Kidney (tissue), 2 donors: ENCODE measurements around a stretch of chr20.

DNA sequence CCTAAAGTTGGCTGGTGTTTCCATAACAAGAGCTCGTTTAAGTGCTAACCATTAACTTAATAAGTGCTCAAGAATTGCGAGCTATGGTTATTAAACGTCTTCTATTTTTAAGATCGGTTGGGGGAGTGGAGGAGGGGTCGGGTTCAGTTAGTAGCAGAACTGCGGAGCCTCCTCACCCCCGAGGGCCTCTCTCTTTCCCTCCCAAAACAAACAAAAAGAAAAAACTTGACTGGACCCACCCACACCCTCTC, 1.9 kb downstream of the STK35 start:
- PRO-cap = no peak
- RRBS = no CpG with 5 or more reads among the region's 7 CpGs

DNA sequence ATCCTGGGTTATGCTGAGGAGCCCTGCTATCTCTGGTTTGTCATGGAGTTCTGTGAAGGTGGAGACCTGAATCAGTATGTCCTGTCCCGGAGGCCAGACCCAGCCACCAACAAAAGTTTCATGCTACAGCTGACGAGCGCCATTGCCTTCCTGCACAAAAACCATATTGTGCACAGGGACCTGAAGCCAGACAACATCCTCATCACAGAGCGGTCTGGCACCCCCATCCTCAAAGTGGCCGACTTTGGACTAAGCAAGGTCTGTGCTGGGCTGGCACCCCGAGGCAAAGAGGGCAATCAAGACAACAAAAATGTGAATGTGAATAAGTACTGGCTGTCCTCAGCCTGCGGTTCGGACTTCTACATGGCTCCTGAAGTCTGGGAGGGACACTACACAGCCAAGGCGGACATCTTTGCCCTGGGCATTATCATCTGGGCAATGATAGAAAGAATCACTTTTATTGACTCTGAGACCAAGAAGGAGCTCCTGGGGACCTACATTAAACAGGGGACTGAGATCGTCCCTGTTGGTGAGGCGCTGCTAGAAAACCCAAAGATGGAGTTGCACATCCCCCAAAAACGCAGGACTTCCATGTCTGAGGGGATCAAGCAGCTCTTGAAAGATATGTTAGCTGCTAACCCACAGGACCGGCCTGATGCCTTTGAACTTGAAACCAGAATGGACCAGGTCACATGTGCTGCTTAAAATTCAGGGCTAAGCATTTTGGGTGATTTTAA, 15.2 kb downstream of the STK35 start:
- PRO-cap = no peak
- RRBS = no CpG with 5 or more reads among the region's 13 CpGs

- PRO-cap = no peak
- RRBS = no CpG with 5 or more reads among the region's 11 CpGs
These were observed 19.5 kb downstream of the STK35 start for GRCh38 chr20:2120814-2121934.

- PRO-cap = no peak
- RRBS = no CpG with 5 or more reads among the region's 10 CpGs
These were observed 40.1 kb upstream of the TGM3 start for GRCh38 chr20:2255491-2256319.

- PRO-cap = no peak
- RRBS = no CpG with 5 or more reads among the region's 1 CpG
These were observed 12.4 kb downstream of the SNRPB start for GRCh38 chr20:2458197-2458493.

- PRO-cap = no peak
- RRBS = no CpG with 5 or more reads among the region's 7 CpGs
These were observed 11.8 kb downstream of the SNRPB start for GRCh38 chr20:2458494-2459418.

DNA sequence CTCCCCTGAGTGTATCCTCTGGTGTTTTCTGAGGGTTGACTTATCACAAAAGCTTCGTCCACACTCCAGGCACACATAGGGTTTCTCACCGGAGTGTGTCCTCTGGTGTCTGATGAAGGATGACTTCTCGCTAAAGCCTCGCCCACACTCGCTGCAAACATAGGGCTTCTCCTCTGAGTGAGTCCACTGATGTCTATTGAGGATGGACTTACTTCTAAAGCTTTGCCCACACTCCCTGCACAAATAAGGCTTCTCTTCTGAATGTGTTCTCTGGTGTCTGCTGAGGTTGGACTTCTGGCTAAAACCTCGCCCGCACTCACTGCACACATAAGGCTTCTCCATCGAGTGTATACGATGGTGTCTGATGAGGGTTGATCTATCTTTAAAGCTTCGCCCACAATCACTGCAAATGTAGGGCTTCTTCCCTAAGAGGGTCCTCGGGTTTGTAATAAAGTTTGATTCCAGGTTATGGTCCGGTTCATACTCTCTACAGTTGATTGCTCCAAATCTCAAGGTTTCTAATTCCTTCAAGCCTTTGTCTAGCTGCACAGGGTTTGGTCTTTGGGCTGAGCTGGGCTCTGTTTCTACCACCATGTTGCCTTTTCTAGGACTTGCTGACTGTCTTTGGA, 13.3 kb upstream of the SNRPB start:
- PRO-cap = no peak
- RRBS = no CpG with 5 or more reads among the region's 12 CpGs

DNA sequence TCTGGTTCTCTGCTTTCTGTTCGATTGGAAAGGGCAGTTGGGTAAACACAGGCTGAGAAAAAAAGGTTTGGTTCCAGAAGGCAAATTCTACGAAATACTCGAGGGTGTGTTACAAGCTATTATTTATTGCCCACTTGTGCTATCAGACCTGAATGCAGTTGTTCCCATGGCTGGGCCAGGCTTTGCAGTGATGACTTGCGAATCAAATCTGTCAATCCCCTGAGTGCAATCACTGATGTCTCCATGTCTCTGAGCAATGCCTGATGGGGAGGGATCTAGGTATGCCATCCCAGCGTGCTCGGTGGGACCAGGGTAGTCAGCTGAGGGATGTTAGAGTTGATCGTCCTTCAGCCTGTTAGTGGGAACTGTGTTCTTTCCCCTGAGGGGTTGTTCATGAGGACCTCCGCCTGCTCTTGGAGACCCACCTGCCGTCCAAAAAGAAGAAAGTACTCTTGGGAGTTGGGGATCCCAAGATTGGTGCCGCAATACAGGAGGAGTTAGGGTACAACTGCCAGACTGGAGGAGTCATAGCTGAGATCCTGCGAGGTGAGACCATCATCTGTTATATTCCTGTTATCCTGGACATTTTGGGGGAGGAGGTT, 1.7 kb downstream of the NOP56 start:
- PRO-cap = no peak
- RRBS = no CpG with 5 or more reads among the region's 11 CpGs

GRCh38 chr20:2729373-2729822, 36.8 kb downstream of the EBF4 start:
- PRO-cap = no peak
- RRBS = no CpG with 5 or more reads among the region's 5 CpGs

DNA sequence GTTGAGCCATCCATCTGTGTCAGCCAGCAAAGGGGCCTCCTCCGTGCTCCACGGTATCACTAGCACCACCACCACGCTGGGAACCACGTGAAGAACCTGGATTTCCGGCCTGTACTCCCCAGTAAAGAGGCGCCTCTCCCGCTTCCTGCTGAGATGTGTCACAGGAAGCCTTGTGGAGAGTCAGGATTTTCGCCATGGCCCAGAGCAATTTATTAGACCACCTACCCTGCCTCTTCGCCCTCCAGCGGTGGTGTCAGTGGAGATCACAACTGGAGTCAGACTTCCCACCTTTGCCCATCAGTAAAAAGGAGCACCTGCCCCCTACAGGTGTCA, 28.7 kb downstream of the CPXM1 start:
- PRO-cap = no peak
- RRBS = 14% methylated on average over 3 of the region's 10 CpGs

DNA sequence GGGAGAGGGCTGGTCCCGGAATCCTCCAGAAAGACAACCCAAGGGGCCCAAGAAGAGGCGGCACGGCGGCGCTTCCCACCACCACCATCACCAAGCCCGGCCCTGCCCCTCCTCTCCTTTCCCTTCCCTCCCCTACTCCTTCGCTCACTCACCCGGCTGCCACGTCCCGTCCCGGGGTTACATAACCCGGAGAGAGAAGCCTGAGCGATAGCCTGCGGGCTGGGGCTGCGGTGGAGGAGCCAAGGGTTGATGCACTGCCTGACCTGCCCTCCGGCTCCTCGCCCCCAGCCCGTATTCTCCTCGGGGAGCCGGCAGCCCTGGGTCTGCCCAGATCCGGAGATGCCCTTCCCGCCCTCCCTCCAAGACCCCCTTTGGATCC, 4.5 kb upstream of the CPXM1 start:
- PRO-cap = no peak
- RRBS = 11% methylated on average over 16 of the region's 22 CpGs

DNA sequence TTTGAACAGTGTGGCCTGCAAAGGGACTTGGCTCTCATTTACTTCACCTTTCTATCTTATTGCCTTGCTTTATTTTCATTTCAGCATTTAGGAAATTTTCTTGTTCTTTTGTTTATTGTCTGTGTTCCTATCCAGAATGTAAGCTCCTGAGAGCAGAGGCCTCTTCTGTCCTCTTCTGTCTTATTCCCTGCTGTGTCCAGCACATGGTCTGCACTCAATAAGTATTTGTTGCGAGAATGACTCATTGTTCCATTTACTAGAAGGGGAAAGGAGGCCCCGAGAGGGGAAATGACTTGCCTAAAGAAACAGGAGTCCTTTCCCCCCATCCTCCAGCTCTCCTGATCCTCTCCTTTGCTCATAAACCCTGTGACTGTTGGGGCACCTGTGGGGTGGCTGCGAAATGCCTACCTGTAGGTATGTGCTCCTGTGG, 2.9 kb upstream of the PTPRA start:
- PRO-cap = no peak
- RRBS = no CpG with 5 or more reads among the region's 3 CpGs

- PRO-cap = no peak
- RRBS = no CpG with 5 or more reads among the region's 6 CpGs
These were observed 56.4 kb downstream of the PTPRA start for GRCh38 chr20:2929602-2930241.

DNA sequence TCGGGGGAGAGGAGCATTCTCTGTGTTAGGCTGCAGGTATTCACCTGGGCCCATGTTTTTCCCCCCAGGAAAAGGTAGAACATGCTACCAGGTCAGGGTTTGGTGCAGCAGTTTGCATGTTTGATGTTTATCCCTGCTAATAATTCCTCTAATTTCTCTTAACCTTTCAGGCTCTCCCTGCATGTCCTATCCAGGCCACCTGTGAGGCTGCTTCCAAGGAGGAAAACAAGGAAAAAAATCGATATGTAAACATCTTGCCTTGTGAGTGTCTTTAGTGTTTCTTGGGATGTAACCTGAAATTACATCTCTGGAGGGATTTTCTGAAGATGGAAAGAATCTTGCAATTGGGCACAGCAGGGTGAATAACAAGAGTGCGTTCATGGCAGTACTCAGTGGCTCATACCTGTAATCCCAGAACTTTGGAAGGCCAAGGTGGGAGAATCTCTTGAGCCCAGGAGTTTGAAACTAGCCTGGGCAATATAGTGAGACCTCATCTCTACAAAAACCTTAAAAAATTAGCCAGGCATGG, 38.5 kb upstream of the GNRH2 start:
- PRO-cap = no peak
- RRBS = no CpG with 5 or more reads among the region's 3 CpGs

DNA sequence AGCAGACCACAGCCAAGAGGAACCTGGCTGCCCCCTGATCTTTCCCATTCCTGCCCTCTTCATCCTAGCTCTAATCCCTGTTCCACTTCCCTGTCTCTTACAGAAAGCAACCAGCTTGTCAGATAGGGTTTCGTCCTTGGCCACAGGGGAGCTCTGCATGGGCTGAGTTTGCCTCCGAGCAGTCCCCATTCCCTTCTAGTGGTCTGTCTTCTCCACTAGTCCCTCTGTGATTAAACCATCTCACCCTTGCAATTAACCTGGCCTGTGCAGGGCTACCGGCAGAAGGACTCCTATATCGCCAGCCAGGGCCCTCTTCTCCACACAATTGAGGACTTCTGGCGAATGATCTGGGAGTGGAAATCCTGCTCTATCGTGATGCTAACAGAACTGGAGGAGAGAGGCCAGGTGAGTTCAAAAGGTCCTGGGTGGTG, 16.0 kb upstream of the GNRH2 start:
- PRO-cap = no peak
- RRBS = no CpG with 5 or more reads among the region's 6 CpGs

DNA sequence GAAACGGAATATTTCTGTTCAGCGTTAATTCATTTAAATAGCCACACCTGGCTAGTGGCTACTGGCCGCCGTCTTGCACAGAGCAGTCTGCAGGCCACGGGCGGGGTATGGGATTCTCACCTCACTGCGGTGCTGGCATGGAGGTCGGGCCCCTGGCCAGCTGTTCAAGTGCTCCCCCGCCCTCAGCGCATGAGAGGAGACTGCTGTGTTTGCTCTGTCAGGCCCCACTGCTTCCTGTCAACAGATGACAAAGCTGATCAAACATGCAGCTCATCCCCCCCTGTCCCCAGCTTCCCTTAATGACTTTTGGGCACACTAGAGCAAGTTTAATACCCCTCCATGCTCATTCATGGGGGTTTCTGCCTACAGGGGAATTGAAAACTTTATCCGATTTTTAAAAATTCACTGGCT, 13.5 kb downstream of the ITPA start:
- PRO-cap = no peak
- RRBS = no CpG with 5 or more reads among the region's 11 CpGs

DNA sequence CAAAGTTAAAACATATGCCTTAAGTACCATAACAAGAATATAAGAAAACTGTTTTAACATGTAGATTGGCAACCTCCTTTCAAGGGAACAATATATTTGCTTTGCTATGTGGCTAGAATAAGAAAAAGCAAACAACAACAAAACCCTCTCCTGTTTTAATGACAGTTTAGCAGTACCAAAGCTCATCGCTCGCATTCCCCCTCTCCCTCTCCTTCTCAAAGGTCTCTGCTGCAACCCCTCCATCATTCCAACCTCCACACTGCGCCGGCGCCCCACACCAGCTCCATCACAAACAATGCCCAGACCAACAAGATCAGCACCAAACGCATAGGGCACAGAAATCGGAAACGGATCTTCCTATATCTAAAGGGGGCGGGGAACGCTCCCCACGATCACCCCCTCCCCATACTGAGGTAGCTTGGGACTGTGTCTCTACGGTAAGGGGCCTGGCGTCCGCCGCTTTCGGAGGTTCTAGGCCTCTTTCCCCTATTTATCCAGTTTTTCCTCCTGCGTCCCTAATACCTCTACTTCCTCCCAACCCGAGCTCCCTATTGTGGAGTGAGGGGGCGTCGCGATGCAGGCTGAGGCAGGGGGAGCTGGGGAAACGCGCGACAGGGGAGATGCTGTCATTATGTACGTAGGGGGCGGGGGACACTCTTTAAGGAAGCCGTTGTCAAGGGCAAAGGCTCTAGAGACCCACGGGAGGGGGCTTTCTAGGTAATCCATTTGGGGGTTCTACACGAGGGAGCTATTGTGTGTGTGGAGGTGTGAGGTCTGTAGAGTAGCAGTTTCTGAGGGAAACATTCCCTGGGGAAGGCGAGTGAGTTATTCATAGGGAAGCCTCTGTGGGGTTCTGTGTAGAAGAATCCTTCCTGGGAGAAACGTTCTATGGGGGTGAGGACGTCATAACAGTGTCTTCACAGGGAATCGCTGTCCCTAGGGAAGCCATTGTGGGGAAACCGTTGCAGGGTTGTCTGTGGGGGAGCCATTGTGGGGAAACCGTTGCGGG, 895 bp downstream of the DNAAF9 start:
- PRO-cap = unidirectional peak, plus-strand start at position 551 of the sequence
- RRBS = no CpG with 5 or more reads among the region's 36 CpGs

- PRO-cap = no peak
These were observed 77.0 kb downstream of the ATRN start for GRCh38 chr20:3547856-3548192.

GRCh38 chr20:3560541-3561036, 89.8 kb downstream of the ATRN start:
- PRO-cap = no peak
- RRBS = no CpG with 5 or more reads among the region's 2 CpGs

GRCh38 chr20:3711155-3711945, 1.1 kb downstream of the SIGLEC1 start:
- PRO-cap = no peak
- RRBS = no CpG with 5 or more reads among the region's 6 CpGs